HT1080 (cell line): Measurements from ENCODE around the genes CD68, SHBG, TMEM88 and TRAPPC1.

RAMPAGE:
- cytosol, long total RNA: no peak
- long total RNA: no peak
- nucleus, long total RNA: no peak
These were observed 15.3 kb downstream of the SLC35G6 start for GRCh38 chr17:7496395-7497175.

DNA sequence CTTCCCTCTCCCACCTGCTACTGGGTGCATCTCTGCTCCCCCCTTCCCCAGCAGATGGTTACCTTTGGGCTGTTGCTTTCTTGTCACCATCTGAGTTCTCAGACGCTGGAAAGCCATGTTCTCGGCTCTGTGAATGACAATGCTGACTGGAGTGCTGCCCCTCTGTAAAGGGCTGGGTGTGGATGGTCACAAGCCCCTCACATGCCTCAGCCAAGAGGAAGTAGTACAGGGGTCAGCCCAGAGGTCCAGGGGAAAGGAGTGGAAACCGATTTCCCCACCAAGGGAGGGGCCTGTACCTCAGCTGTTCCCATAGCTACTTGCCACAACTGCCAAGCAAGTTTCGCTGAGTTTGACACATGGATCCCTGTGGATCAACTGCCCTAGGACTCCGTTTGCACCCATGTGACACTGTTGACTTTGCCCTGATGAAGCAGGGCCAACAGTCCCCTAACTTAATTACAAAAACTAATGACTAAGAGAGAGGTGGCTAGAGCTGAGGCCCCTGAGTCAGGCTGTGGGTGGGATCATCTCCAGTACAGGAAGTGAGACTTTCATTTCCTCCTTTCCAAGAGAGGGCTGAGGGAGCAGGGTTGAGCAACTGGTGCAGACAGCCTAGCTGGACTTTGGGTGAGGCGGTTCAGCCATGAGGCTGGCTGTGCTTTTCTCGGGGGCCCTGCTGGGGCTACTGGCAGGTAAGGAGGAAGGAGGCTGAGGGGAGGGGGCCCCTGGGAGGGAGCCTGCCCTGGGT is at the start of gene CD68:
TSS of gene CD68 (plus strand) at position 604 of the 748 bp plus-strand sequence.
RAMPAGE:
- cytosol, long total RNA: start-site peak on the plus strand centred at position 588 of the sequence, 64 bp wide, 2,709 and 3,709 reads in 2 replicates
- long total RNA: no peak
- nucleus, long total RNA: start-site peak on the plus strand centred at position 596 of the sequence, 30 bp wide, 529 and 301 reads in 2 replicates

DNA sequence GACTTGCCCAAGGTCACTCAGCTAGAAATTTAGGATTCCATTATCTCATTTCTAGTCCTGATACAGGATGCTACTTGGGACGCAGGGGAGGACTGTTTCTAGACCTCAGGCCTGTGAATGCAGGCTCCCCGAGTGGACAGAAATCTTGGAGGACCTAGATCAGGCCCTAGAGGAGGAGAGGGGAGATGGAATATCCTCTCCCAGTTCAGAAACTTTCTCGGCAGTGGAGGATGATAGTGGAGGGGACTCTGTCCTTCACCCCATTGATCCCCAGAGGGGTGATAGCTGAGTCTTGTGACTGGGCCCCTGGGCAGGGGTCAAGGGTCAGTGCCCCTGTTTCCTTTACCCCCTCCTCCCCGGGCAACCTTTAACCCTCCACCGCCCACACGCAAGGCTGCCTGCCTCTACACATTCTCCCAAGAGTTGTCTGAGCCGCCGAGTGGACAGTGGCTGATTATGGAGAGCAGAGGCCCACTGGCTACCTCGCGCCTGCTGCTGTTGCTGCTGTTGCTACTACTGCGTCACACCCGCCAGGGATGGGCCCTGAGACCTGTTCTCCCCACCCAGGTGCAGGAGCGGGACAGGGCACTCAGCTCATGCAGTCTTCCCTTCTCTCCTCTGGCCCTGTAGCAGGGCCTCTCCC is at the start of gene SHBG:
TSS of gene SHBG (plus strand) at position 419 of the 643 bp plus-strand sequence.
RAMPAGE:
- cytosol, long total RNA: no peak
- long total RNA: no peak
- nucleus, long total RNA: no peak

DNA sequence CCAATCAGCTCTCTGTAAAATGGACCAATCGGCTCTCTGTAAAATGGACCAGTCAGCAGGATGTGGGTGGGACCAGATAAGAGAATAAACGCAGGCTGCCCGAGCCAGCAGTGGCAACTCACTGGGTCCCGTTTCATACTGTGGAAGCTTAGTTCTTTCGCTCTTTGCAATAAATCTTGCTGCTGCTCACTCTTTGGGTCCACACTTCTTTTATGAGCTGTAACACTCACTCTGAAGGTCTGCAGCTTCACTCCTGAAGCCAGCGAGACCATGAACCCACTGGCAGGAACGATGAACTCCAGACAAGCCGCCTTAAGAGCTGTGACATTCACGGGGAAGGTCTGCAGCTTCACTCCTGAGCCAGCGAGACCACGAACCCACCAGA is 9.0 kb upstream of the ATP1B2 start:
RAMPAGE:
- cytosol, long total RNA: no peak
- long total RNA: no peak
- nucleus, long total RNA: no peak

DNA sequence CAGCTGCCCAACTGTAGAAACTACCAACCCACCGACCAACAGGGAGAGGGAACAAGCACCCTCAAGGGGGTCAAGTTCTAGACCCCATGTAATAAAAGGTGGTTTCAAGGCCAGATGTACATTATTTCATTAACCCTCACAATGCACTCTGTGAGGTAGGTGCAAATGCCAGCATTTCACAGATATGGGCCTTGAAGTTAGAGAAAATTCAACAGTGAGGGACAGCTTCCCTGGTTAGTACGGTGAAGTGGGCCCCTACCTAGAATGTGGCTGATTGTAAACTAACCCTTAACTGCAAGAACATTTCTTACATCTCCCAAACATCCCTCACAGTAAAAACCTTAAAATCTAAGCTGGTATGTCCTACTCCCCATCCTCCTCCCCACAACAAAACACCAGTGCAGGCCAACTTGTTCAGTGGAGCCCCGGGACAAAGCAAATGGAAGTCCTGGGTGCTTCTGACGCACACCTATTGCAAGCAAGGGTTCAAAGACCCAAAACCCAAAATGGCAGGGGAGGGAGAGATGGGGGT is 18.2 kb downstream of the TP53 start:
RAMPAGE:
- cytosol, long total RNA: no peak
- long total RNA: no peak
- nucleus, long total RNA: no peak

DNA sequence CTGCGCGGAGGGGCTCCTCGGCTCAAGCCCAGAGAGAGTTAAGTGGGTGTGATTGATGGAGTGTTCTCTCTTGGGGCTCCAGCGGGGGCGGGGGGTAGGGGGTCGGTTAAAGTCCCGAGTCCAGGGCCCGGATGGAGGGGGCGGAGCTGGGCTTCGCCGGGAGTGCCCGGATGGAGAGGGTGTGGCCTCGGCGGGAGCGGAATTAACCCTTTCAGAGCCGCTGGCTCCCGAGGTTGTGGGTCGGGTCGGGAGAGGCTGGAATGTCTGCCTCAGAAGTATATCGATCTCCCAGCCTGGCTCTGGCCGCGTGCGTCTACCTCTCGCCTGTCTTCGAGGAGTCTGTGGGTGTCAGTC is 8.1 kb downstream of the KDM6B start:
RAMPAGE:
- cytosol, long total RNA: no peak
- long total RNA: no peak
- nucleus, long total RNA: no peak

GRCh38 chr17:7847147-7847794 is 7.6 kb upstream of the TMEM88 start:
RAMPAGE:
- cytosol, long total RNA: no peak
- long total RNA: no peak
- nucleus, long total RNA: no peak

RAMPAGE:
- cytosol, long total RNA: no peak
- long total RNA: no peak
- nucleus, long total RNA: no peak
These were observed at the start of gene TMEM88 for GRCh38 chr17:7854558-7855453. Gene TMEM88, plus strand, starts transcription at chr17:7855066.

DNA sequence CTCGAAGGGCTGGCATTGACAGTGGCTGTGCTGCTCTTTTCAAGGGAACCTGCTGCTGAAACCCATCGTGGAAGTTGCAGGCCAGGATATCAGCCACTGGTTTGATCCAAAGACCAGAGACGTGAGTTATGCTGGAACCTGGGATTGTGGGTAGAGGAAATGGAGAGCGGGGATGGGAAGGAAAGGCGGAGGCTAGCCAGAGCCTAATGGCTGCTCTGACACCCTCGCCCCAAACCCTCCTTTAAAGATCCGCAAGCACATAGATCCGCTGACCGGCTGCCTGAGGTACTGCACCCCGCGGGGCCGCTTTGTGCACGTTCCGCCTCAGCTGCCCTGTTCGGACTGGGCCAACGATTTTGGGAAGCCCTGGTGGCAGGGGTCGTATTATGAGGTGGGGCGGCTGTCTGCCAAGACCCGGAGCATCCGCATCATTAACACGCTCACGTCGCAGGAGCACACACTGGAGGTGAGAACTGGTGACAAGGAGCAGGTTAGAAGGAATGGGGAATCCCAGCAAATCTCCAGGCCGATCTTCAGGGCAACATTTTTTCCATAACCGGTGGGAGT is 639 bp downstream of the CYB5D1 start:
RAMPAGE:
- cytosol, long total RNA: no peak
- long total RNA: no peak
- nucleus, long total RNA: no peak

GRCh38 chr17:7868139-7868438 is 10.3 kb downstream of the CYB5D1 start:
RAMPAGE:
- cytosol, long total RNA: no peak
- long total RNA: no peak
- nucleus, long total RNA: no peak

RAMPAGE:
- cytosol, long total RNA: no peak
- long total RNA: no peak
- nucleus, long total RNA: no peak
These were observed 11.5 kb upstream of the CHD3 start for GRCh38 chr17:7877071-7877538.

DNA sequence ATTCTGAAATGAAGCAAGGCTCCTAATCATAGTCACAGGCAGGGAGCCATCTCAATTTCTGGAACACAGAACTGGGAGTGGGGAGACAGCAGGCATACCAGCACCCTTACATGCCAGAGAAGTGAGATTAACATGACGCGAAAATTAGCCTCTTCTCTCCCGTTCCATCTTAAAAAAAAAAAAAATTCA is 1.2 kb downstream of the RNF227 start:
RAMPAGE:
- cytosol, long total RNA: no peak
- long total RNA: no peak
- nucleus, long total RNA: no peak

DNA sequence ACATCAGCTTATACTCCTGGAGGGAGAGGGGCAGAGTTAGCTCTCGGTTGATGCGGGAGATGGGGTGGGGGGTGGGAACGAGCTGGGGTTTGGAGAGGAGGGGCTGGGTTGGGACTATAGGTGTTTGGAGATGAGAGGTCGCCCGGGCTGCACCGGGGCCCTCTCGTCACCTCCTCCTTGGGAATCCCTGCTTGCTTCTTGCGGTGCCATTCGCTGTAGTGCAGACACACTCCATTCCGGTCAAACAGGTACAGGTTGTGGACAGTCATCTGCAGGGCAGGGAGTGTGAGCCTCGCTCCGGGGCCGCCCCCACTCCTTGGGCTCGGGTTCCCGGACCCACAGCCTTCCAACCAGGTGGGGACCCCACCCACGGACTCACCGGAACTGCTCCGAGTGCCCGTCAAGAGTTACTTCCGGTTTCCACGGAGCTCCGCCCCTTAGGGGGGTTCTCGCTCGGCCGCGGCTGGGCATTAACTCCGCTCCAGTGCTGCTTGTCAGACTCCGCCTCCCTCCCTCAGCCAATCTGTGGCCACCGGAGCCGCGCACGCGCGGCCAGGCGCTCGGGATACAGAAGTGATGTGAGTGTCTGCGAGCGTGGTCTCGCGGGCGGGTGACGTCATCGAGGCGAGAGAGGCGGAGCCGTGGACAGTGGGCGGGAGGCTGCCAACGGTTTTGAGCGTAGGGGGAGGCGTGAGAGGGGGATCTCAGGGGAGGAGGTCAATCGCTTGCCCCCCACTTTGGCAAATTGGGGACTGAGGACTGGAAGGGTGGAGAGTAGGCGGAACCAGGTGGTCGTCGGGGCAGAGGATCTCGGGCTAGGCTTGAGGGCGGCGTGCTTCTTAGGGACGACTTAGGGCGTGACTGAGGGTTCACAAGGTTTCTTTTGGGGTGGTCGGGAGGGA is at the start of gene TRAPPC1:
TSS of gene TRAPPC1 (minus strand) at position 386 of the 902 bp plus-strand sequence.
RAMPAGE:
- cytosol, long total RNA: start-site peak on the minus strand centred at position 350 of the sequence, 68 bp wide, 89 and 289 reads in 2 replicates
- long total RNA: start-site peak on the minus strand centred at position 372 of the sequence, 17 bp wide, 25 reads; start-site peak on the plus strand centred at position 666 of the sequence, 45 bp wide, 32 reads
- nucleus, long total RNA: start-site peak on the minus strand centred at position 368 of the sequence, 49 bp wide, 44 and 102 reads in 2 replicates

RAMPAGE:
- cytosol, long total RNA: no peak
- long total RNA: no peak
- nucleus, long total RNA: no peak
These were observed 19.7 kb downstream of the CNTROB start for GRCh38 chr17:7951467-7952404.

DNA sequence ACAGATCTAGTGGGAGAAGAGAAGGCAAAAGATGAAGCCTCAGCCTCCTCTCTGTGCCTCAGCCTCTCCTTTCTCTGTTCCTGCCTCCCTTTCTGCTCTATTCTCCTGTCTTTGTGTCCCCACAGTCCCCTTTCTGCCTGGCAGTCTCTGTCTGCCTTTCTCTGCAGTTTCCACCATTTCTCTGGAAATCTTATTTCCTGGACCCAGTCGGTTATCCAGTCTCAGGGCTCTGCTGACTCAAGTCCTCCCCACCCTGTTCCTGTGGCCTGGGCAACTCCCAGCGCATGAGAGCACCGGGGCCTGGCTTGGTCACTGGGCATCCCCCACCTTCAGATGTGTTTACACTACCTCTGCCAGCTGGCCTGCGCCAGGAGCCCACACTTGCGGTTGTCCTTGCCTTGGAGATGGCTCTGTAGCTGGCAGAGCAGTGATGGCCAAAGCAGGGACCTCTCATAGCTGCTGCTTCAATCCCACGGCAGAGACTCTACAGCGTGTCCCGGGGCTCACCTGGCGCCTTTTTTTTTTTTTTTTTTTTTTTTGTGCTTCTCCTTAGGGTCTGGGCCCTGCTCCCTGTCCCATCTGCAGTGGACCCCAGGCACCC is 17.3 kb downstream of the GUCY2D start:
RAMPAGE:
- cytosol, long total RNA: no peak
- long total RNA: no peak
- nucleus, long total RNA: no peak

GRCh38 chr17:8068853-8069391 is 18.6 kb downstream of the ALOX12B start:
RAMPAGE:
- cytosol, long total RNA: no peak
- long total RNA: no peak
- nucleus, long total RNA: no peak

GRCh38 chr17:8119008-8119482 is 731 bp upstream of the ALOXE3 start:
RAMPAGE:
- cytosol, long total RNA: no peak
- long total RNA: no peak
- nucleus, long total RNA: no peak

RAMPAGE:
- cytosol, long total RNA: no peak
- long total RNA: no peak
- nucleus, long total RNA: no peak
These were observed 11.0 kb downstream of the PER1 start for GRCh38 chr17:8141095-8141651.

DNA sequence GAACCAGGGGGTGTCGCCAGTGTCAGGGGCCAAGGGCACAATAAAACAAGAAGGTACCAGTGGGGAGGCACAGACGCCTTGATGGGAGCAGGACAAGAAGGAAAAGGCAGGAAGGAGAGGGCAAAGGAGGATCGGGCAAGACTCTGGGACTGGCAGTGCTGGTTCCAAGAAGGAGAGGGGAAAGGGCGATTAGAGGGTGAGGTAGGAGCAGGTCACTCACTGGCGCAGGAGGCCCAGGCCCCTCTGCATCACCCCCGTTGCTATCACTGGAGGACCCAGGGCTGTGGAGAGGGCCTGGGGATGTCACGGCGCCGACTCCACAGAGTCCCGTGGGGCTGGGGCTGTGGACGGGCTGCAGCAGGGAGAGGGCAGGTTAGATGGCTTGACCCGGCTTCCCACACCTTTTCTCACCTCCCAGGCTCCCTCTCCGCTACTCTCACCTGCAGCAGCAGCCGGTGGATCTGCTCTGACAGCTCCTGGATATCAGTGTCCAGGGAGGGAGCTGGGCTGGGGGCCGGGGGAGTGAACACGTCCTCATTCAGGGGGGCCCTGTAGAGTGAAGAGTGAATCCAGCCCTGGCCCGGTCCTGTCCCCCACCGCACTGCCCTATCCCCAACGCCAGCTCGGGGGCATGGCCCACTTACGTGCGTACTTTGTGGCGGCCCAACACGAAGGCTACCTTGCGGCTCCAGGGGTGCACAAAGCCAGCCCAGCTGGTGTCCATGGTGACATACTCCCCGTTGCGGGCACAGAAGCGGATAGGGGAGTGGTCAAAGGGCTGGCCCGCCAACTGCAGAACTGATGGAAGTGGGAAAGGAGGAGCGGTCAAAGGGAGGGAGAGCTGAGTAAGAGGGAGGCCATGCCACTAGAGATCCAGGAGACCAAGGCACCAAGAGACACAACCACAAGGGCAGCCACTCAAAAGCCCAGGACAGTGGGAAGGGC is 4.9 kb downstream of the PER1 start:
RAMPAGE:
- cytosol, long total RNA: no peak
- long total RNA: no peak
- nucleus, long total RNA: no peak

DNA sequence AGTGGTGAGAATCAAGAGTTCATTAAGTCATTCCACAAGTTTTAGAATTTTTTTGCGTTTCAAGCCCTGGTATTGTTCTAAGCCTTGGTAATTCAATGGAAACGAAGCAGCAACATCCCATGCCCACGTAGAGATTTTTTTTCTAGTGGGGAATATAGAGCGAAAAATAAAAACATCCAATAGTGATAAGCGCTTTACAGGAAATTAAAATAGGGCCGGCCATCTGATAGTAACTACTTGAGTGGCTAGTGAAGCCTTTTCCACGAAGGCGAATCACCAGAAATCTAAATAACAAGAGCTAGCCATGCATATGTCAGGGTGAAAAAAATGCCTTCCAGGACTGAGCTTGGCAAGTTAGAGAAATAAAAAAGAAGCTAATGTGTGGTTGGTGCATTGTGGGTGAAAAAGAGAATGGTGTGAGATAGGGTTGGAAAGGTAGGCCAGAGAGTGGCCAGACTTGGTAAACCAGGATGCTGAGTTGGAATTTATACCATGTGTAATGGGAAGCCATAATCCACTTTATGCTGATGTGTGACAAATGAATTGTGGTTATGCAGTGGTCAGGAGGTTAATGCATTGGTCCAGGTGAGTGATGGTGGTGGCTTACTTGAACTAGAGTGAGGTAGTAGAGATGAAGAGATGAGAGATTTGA is 812 bp downstream of the PFAS start:
RAMPAGE:
- cytosol, long total RNA: no peak
- long total RNA: no peak
- nucleus, long total RNA: no peak